A172 (cell line): ENCODE data around the gene SIK3.

- RAMPAGE, long total RNA = no peak
These were observed 45.4 kb upstream of the NNMT start for GRCh38 chr11:114250622-114251360.

DNA sequence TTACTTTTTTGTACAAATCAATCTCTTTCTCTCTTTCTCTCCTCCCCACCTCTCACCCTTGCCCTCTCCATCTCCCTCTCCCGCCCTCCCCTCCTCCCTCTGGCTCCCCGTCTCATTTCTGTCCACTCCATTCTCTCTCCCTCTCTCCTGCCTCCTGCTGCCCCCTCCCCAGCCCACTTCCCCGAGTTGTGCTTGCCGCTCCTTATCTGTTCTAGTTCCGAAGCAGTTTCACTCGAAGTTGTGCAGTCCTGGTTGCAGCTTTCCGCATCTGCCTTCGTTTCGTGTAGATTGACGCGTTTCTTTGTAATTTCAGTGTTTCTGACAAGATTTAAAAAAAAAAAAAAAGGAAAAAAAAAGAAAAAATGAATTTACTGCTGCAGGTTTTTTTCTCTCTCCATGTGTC, 40.8 kb upstream of the NNMT start:
- RAMPAGE, long total RNA = no peak

DNA sequence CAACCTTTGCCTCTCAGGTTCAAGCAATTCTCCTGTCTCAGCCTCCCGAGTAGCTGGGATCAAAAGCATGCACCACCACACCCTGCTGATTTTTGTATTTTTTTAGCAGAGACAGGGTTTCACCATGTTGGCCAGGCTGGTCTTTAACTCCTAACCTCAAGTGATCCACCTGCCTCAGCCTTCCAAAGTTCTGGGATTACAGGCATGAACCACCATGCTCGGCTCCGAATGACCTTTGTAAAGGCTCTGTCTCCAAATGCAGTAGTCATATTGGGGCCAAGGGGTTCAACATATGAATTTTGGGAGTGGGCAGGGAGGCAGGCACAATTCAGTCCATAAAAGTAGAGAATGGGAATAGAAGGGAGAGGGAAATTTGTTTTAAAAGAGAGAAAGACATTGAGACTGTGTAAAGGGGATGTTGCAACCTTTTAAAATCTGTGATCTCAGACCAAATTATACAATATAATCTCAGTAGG, 25.3 kb upstream of the NNMT start:
- RAMPAGE, long total RNA = no peak

GRCh38 chr11:114313031-114313669, 17.0 kb downstream of the NNMT start:
- RAMPAGE, long total RNA = no peak

DNA sequence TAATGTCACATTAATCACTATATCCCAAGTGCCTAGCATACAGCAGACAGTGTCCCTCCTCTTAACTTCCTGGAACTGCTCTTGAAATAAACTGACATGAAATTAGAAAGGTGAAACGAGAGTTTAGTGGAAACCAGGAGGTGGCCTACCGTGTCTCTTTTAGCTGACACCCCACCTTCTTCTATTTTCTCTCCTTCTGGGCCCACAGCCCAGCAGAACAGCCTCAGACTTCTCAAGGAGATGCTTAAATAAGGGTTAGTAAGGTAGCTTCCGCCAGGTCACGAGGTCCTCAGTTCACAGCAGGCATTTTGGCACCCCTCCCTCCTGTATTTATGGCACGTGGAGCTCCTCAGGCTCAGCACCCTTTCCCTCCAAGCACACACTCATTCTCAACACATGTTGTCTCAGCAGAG, 118.9 kb downstream of the NXPE2 start:
- RAMPAGE, long total RNA = no peak

- RAMPAGE, long total RNA = no peak
These were observed 282.6 kb downstream of the CADM1 start for GRCh38 chr11:115221426-115222105.

GRCh38 chr11:115622749-115623548, 118.7 kb upstream of the CADM1 start:
- RAMPAGE, long total RNA = no peak

DNA sequence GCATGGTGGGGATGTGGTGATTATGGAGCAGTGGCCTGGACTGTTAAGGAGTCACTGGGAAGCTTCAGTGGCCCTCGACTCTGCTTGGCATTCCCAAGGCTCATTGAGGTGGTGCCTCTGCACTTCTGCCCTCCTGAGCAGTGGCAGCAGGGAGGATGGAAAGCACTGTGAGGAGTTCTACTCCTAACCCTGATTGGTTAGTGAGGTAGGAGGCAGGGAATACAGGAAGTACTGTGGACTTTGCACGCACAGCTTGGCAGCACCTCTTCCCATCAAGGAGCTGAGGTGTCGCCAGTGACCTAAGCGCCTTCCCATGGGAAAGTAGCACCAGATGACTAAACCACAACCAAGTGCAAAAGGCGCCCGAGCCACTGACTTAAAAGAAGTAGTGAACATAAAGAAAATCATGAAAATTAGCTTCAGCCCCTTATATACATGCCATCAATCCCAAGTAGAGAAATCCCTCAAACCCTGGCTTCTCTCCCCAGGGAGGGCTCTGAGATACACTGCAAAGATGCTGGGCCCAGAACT, 152.5 kb upstream of the CADM1 start:
- RAMPAGE, long total RNA = no peak

DNA sequence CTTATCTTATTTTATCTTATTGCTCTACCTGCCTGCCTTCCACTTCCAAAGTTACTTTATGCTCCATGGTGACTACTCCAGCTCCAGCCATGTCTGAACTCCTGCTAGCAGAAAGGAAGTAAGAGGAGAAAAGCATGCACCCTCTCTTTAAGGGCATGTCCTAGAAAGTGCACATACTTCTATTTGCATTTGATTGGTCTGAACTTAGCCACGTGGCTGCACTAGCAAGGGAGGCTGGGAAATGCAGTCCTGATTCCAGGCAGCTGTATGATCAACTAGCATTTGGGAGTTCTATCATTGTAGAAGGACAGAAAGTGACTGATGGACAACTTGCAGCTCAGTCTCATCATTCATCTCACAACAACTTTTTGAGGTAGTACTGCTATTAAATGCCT, 515.7 kb downstream of the BUD13 start:
- RAMPAGE, long total RNA = no peak

DNA sequence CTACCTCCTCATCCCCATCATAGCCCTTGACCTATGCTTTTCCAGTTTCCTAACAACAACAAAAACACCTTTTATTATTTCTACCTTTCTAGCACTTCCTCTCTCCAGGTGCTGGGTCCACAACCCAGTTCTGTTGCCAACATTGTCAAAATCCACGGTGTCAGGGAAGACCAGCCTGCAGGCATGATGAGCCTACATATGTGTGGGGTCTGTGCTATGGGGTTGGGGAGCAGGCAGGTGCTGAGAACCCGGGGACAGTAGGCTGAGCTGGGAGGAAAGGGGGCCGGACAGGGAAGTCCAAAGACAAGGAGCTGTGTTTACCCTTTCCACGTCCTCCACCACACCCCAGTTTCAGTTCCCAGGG, 716 bp upstream of the ZPR1 start:
- RAMPAGE, long total RNA = no peak

DNA sequence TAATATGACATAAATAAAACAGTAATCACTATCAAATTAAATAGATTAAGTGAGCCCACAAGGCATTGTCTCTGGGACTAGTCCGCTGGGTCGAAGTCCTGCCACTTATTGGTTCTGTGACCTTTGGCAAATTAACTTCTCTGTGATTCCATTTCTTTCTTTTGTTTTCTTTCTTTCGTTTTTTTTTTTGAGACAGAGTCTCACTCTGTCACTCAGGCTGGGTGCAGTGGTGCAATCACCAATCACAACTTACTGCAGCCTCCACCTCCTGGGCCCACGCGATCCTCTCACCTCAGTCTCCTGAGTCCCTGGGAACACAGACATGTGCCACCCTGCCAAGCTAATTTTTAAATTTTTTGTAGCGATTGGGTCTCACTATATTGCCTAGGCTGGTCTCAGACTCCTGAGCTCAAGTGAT, 14.7 kb upstream of the APOA5 start:
- RAMPAGE, long total RNA = no peak

DNA sequence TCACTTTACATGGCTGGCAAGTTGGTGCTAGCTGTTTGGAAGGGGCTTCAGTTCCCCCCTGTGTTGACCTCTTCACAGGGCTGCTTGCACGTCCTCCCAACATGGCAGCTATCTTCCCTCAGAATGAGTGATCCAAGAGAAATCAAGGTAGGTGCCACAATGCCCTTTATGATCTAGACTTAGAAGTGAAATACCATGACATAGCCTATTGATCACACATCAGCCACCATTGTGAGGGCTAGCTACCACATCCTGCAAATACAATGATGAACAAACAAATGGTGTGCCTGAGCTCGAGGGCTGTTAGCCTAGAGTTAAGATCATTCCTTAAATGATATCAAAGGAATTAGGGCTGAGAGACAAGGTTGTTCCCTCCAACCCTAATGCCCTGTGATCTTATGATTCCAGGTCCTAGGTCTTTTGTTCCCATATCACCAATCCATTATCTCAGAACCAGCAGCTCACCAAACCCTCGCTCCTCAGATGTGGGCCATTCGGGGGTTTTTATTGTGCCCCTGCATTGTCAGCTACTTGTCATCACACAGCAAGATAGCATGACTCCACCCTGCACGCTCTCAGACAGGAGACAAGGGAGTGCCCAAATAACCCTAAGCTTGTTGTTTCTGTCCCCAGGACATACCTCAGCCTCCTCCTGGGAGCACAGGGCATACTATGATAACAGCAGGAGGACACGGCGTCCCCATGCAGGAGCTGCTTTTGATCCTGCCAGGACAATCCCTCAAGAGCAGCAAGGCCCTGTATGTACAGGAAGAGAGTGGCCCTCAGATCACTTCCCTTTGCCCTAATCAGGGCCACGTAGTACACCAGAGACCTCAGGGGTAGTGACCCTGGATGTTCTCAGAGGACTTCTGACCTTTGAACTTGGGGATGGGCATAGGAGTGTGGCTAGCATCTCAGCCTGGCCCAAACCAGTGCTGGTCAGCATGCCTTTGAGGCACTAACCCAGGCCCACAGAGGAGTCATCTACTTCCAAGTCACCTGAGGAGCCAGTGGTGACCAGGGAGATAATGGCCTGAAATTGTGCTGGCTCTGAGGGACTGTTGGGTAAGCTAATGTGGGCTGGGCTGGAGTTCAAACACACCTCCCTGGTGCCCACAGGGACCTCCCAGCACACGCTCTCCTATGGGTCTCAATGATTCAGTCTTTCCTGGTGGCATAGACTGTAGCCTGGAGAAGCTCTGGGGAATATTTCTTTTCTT, 9.4 kb downstream of the APOA4 start:
- RAMPAGE, long total RNA = no peak

- RAMPAGE, long total RNA = no peak
These were observed 1.4 kb downstream of the APOA4 start for GRCh38 chr11:116821646-116822133.

- RAMPAGE, long total RNA = no peak
These were observed 732 bp upstream of the APOC3 start for GRCh38 chr11:116828928-116829421.

DNA sequence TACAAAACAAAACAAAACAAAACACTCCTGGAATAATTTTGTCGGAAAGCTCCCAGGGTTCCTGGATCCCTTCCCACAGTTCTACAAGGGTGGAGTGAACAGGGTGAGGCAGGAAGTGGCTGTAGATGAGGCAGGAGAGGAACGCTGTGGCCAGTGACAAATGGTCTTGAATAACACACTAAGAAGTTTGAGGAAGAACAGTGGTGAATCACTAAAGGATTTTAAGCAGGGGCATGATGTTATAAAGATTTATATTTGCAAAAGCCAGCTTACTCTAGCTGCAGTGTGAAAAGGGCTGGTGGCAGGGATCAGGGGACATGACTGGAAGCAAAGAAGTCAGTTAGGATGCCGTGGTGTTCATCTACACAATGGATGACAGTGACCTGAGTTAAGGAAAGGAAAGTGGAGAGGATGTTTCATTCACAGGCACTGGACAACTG, 33.9 kb upstream of the APOA1 start:
- RAMPAGE, long total RNA = no peak

- RAMPAGE, long total RNA = no peak
These were observed 104.7 kb downstream of the SIK3 start for GRCh38 chr11:116992990-116994374.

GRCh38 chr11:117001872-117002600, 96.2 kb downstream of the SIK3 start:
- RAMPAGE, long total RNA = no peak

- RAMPAGE, long total RNA = no peak
These were observed at the start of gene SIK3 for GRCh38 chr11:117097406-117098533. TSS of gene SIK3 (minus strand) at chr11:117098428.

- RAMPAGE, long total RNA = no peak
These were observed 5.4 kb downstream of the SIDT2 start for GRCh38 chr11:117183885-117184453.

GRCh38 chr11:117188606-117189439, 10.3 kb downstream of the SIDT2 start:
- RAMPAGE, long total RNA = no peak